Right ventricle myocardium (tissue), 1 donor: ENCODE measurements around the gene CRHR1.

DNA sequence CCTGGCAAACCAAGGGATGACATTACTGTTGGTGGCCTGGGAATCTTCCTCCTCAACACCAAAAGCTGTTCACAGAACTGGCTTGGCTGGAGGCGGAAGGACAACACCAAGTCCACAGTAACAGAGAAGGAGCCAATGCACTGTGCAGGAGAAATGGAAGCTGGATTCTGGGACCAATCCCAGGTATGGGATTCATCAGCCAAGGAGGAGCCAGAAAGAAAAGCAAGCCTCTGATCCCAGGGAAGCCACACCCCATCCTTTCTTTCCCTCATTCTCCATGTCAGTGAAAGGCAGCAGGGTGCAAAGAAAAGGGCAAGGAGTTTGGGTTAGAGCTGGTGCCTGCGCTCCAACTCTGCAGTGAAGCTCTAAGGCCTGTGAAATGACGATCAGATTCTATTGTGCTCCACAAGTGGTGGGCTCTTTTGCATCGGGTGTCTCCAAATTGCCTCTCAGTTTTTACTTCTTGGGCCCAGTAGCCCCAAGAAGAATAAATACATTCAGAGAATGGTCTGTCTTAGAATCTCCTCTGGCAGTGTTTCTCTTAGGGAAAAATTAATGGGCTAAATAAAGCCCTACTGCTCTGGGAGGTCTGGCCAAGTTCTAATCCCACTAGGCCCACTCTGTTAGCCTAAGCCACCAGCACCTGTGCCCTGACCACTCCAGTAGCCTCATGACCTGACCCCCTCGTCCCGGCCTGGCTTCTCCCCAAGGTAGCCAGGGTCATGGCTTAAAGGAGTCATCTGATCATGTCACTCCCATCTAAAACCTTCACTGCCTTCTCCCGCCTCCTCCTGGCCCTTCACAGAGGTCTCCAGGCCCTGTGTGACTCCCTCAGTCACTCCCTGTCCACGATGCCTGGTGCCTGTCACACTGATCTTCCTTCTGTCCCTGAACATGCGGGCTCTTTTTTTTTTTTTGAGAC, 10.8 kb downstream of the DCAKD start:
- PRO-cap, 2 experiments: no peak in any of the 2 experiments

DNA sequence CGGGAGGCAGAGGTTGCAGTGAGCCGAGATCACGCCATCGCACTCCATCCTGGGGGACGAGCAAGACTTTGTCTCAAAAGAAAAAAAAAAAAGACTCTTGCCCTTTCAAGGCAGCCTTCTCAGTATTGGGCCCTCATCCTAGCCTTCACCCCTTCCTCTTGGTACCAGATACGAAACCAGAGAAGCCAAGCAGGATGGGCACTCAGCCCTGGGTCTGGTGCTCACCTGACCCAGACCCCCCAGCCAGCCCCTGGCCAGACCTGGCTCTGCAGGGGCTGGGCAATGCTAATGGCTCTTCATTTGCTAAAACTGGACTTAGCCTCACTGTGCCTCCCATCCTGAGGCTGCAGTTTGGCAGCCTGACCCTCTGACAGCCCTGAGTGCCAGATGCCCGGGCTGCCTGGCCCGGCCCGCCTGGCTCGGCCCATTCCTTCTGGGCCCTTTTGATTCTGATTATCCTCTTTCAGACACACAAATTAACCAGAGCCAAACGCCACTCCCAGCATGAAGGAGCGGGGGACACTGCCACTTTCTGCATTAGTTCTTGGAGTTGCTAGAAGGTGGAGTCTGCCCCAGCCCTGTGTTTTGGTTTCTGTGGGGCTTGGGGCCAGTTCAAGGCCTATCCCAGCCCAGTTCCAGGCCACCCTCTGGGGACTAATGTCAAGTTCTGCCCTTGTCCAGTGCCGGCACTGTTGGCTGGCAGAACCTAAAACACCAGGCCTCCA, 21.8 kb downstream of the PLCD3 start:
- PRO-cap, 2 experiments: peak in 2 of 2 experiments; most common plus-strand start position 386 of the sequence (in 2); most common minus-strand start position 278 of the sequence (in 1)

- PRO-cap, 2 experiments: no peak in any of the 2 experiments
Measured at GRCh38 chr17:45114755-45115305, 17.5 kb downstream of the PLCD3 start.

DNA sequence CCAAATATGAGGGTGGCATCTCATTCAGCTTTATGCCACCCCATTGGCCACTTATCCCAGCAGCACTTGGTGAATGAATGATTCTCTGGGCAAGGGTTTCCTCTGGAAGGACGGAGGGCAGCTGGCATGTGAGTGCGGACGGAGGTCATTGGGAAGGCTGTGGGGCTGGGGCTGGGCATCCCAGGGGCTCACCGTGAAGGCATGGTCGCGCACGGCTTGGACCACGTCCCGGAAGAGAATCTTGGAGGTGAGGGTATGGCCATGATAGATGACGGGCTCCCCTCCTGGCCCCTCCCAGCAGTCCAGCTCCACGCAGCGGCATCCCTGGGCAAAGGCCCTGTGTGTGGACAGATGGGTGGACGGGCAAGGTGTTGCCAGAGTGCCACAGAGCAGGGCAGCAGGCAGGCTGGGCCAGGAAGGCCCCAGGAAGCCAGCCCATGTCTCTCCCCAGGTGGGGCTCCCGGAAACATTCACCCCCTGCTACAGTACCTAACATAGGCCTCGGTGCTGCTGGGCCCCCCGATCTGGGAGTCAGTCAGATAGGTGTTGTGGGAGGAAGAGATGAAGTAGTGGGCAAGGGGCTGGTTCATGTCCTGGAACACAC, 14.4 kb downstream of the PLCD3 start:
- PRO-cap, 2 experiments: no peak in any of the 2 experiments

DNA sequence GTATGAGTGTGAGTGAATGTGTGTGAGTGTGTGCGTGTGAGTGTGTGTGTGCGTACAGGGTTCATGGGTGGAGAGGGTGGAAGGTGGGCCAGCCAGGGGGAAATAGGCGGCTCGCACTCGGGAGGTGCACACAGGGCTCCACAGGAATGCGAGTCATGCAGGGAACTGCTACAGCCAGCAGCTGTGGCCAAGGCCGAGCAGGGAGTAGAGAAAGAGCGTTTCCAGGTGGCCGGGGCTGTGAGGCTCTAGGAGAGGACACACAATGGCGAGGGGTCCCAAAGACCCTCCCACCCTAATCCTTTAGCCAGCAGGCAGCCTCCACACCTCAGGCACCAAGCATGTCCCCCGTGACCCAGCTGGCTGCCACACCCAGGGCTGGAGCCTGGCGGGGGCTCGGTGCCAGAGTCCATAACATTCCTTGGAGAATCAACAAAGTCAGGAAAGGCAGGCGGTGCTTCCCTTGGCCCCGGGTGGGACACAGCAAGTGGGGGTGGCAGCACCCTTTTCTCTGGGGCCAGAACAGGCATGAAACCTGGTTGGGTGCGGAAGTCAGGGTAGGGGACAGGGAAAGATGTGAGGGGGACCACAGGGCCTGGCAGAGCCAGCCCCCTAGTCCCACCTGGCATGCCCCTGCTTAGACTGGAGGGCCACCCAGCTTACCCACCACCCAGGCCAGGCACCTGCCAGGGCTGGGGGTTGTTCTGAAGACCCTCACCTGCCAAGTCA, 4.4 kb downstream of the PLCD3 start:
- PRO-cap, 2 experiments: peak in 2 of 2 experiments; most common plus-strand start position 517 of the sequence (in 2); most common minus-strand start position 358 of the sequence (in 2)

DNA sequence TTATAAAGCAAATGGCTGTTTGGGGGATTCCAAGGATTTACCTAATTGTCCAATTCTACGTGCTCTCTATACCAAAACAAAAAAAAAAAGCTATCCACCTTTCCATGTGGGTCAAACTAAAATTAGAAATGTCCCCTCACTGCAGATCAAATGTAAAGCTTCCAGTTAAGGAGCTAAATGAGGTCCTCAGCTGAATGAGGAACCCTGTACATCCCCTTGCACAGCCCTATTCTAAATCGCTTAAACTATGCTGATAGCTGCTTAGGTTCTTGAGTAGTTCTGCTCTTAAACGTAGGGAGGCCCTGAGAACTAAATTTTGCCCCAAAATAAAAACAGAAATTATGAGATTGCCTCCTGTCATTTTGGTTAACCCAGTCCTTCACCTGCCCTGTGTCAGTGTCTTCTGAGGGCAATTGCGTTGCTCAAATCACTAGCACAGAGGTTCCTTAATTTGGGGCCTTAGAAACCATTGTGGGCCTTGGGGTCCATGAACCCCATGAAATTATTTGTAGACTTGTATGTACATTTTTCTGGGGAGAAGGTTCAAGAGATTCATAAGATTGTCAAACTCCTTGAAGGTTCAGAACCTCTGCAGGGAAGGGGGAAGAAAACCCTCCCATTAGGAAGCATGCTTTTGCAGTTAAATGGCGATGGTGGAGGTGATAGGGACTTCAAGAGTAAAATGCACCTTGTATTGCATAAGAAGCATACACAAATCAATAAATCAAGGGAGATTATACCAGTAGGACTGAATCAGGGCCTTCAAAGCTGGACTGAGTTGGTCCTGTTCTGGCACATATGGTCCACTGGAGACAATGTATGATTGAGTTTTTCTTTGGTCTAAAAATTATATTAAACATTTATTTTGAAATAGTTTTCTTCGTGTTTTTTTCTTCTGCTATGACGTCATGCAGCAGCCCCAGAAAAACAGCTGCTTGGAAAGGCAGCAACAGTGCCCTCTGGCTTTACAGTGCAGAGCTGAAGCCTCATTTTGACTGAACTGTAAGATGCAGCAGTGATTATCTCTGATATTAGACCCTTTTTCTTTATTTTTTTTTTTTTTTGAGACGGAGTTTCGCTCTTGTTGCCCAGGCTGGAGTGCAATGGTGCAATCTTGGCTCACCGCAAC, 3.3 kb downstream of the HEXIM1 start:
- PRO-cap, 2 experiments: no peak in any of the 2 experiments

DNA sequence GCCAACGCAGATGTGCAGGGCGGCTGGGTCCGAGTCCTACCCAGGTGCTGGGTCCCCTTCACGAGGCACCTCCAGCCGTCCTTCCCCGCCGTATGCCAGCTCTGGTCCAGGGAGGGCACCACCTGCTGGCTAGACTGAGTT, 9.9 kb downstream of the FMNL1 start:
- PRO-cap, 2 experiments: no peak in any of the 2 experiments

GRCh38 chr17:45243729-45244322, 18.1 kb downstream of the SPATA32 start:
- PRO-cap, 2 experiments: no peak in any of the 2 experiments

- PRO-cap, 2 experiments: no peak in any of the 2 experiments
Measured at GRCh38 chr17:45248132-45248527, 13.8 kb downstream of the SPATA32 start.

- PRO-cap, 2 experiments: no peak in any of the 2 experiments
Measured at GRCh38 chr17:45254828-45255313, 7.0 kb downstream of the SPATA32 start.

GRCh38 chr17:45282915-45283495, 21.1 kb upstream of the SPATA32 start:
- PRO-cap, 2 experiments: no peak in any of the 2 experiments

GRCh38 chr17:45299309-45299786, 17.5 kb downstream of the MAP3K14 start:
- PRO-cap, 2 experiments: no peak in any of the 2 experiments

DNA sequence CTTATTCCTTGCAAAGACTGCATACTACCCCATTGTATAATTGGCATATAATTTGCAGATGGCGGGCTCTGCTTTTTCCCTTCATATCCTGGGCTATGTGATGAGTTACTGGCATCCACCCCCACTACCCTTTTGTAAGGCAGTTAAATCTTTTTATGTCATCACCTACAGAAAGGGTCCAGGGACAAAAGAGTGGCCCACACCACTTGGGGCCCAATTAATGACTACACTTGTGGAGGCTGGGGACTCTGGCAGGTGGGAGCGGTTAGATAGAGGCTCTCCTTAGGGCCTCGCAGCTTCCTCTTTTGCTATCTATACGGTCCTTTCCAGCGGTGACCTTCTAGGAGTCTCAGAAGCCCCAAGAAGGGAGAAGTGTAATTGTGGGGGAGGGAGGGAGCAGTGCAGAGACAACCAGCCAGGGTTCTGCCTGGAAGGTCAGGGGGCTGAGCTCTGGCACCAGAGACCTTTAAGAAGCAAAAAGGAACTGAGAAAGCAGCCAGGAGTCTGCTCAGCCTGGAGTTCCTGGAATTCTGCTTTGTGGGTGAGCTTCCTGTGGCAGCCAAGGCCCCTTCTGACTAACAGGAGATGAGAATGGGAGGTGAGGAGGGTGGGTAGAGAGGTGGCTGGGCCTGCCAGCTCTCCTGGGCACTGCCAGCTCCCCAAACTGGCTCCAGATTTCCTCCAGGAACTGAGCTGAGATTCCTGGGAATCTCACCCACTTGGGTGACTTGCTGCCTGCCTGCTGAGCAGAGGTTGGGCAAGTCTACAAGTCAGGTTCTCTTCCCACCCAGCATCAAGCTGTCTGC, 16.2 kb upstream of the MAP3K14 start:
- PRO-cap, 2 experiments: no peak in any of the 2 experiments

GRCh38 chr17:45428126-45428626, 4.5 kb downstream of the ARHGAP27 start:
- PRO-cap, 2 experiments: no peak in any of the 2 experiments

DNA sequence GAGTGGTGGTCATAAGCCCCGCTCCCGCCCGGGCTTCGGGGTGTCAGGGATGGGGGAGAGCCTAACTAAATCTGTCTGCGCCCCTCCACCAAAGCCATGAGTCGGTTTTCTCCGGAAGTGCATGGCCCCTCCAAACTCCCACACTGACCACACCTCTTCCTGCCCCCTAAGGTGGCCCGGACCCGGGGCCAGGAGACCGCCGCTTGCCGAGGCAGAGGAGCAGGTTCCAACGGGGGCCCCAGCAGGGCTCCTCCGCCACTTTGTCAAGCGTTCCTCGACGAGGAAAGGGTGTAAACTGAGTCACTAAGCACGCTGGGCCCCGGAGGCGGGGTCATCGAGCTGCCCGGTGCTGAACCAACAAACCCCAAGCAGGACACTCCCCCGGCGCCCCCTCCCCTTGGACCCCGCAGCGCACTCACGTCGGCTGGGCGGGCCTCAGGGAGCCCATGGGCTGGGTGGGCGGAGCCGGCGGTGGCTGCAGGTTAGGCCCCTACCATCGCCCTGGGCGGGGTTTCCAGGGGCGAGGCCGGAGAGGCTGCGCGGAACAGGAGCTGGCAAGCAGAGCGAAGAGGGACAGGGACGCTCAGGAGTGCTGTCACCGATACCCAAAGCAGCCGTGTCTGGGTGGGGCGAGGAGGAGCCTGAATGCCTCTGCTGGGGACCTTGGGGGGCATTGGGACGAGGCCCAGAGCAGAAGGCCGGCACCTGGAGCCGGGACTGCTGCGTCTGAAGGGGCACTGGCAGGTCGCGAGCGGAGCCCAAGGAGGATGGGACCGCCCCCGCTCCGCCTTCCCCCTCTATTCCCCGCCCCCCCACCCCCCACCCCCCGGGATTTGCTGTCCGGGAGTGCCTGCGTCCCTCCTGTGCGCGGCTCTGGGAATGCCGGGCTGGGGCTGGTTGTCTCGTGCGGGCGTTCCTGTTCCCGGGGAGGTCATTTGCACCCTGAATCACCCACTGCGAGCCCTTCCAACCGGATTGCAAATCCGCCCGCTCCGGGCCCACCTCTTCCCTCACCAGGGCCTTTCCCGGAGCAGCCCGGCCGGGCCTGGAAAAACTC, 1.1 kb downstream of the ARHGAP27 start:
- PRO-cap, 2 experiments: peak in 2 of 2 experiments; most common plus-strand start position 529 of the sequence (in 1); most common minus-strand start position 728 of the sequence (in 2)

GRCh38 chr17:45447153-45447832, 14.6 kb upstream of the ARHGAP27 start:
- PRO-cap, 2 experiments: no peak in any of the 2 experiments

DNA sequence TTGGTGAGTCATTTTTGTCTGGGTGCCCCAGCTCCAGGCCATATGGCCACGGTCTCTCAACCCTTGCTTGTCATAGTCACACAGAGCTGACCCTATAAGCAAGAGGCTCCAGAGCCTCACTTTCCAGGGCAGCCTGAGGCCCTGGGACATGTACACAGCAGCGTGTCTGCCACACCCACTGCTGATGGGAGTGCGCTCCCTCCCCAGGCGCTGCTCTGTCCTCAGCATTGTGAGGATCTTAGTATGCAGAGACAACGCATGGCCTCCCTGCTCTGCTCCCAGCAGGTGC, 80.8 kb upstream of the CRHR1 start:
- PRO-cap, 2 experiments: no peak in any of the 2 experiments

DNA sequence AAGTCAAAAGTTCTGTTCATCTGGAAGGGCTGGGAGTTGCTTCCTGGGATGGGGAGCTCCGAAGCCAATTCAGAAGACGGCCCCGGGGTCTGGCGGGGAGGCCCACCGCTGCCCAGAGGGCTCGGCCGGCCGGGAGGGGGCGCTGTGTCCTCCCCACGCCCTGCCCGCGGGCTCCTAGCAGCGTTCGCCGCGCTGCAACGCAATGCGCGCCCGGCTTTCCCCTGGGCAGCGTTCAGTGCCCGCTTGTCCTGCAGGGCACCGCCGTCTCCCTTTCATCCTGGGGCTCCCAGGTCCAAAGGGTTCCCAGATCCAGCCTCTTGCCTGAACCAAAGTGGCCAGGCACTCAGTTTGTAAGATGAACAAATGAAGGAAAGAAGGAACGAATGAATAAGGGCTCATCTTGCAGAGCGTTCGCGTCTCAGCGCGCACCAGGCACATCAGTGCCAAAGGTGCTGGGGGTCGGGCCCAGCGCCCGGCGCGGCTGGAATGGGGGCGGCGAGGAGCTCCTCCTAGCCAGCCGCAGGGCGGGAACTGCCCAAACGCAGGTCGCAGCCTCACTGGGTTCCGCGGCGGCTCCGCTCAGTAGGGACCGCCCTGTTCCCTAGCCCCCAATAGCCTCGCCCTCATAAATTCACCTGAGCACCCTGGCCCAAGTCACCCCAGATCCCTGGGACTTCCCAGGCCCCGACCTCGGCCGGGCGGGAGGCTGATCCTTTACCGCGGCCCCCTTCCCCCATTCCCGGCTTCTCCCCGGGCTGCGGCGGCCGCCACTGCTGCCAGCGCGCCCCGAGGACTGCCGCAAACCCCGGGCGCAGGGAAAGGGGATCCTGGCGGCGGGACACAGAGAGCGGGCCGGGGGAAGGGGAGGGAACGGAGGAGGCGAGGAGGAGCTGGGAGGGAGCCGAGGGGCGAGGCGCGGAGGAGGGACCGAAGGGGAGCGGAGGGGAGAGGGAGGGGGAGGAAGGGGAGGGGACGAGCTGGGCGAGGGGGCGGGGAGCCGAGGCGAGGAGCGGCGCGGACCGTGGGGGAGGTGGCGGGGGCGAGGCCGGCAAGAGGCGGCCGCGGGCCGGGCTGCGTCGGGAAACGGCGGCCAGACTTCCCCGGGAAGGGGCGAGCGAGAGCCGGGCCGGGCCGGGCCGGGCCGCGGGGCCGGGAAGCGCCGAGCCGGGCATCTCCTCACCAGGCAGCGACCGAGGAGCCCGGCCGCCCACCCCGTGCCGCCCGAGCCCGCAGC, at the start of gene CRHR1:
TSS of gene CRHR1 (plus strand) at position 1,079 of the 1,234 bp plus-strand sequence.
- PRO-cap, 2 experiments: no peak in any of the 2 experiments

- PRO-cap, 2 experiments: peak in 1 of 2 experiments; most common plus-strand start chr17:45895777 (in 1); most common minus-strand start chr17:45895630 (in 1)
Measured at GRCh38 chr17:45895071-45896143, 1.1 kb downstream of the MAPT start.

GRCh38 chr17:45949030-45949593, 49.9 kb upstream of the STH start:
- PRO-cap, 2 experiments: peak in 2 of 2 experiments; most common minus-strand start chr17:45949181 (in 2)